ENCODE results near the genes WDR5 and RXRA.

GRCh38 chr9:134136064-134136228 lies at the start of gene WDR5:
Gene WDR5, plus strand, starts transcription at chr9:134136082.
- RRBS, result under 1% methylated on average over 14 of the region's 33 CpGs

DNA sequence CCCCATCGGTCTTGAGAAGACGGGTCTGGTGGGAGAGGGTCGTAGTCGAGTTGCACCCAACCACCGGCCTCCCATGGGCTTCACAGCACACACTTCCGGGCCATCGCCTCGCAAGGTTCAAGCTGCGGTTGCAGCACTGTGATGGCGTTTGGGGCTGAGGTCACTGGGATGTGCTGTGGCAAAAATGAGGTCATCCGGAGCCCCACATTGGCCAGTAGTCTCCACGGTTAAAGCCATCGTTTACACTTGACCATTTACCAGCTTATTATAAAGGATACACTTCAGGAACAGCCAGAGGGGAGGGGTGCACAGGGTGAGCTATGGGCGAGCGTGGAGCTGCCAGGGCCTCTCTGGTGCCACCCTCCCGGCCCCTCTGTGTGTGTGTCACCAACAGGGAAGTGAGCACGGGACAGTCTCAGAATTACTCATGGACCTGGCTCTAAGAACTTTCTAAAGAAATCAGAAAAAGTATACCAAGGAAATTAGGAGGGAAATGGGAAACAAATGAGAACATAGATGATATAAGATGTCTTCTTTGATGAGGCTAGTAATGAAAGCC lies 13.4 kb downstream of the WDR5 start:
- RRBS, result 97% methylated on average over 5 of the region's 17 CpGs

DNA sequence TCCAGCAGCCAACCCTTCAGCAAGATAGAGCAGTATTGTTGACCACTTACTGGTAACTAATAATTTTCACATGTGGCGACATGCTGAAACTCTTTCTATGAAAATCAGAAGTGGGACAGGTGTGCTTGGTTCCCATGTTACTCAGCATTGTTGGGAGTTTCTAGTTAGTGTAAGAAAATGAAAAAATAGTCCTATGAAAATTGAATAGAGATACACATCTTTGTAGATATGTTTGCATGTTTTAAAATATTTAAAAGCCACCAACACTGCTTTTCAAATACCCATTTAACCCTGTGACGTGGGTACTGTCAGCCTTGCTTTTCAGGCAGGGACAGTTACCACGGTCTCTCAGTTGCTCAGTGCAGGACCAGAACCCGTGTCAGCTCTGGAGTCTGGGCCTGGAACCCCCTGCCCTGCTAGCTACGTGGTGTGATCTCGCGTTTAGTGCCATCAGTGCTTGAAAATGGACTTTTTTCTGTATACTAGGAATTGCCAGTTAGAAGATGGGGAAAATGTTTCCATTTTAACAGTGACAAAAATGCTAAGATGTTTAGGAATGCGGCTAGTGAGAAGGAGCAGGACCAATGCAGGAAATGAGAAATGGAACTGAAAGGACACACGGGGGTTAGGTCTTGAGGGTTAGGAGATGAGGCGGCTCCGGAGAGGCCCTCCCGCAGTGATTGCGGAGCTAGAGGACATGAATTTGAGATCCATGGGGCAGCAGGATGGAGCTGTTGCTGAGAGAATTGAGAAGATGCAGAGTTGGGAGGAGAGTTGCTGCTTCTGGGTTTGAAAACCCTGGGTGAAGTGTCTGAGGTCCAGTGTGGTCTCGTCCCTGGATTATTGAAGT lies 14.7 kb downstream of the WDR5 start:
- RRBS, result no CpG with 5 or more reads among the region's 14 CpGs

DNA sequence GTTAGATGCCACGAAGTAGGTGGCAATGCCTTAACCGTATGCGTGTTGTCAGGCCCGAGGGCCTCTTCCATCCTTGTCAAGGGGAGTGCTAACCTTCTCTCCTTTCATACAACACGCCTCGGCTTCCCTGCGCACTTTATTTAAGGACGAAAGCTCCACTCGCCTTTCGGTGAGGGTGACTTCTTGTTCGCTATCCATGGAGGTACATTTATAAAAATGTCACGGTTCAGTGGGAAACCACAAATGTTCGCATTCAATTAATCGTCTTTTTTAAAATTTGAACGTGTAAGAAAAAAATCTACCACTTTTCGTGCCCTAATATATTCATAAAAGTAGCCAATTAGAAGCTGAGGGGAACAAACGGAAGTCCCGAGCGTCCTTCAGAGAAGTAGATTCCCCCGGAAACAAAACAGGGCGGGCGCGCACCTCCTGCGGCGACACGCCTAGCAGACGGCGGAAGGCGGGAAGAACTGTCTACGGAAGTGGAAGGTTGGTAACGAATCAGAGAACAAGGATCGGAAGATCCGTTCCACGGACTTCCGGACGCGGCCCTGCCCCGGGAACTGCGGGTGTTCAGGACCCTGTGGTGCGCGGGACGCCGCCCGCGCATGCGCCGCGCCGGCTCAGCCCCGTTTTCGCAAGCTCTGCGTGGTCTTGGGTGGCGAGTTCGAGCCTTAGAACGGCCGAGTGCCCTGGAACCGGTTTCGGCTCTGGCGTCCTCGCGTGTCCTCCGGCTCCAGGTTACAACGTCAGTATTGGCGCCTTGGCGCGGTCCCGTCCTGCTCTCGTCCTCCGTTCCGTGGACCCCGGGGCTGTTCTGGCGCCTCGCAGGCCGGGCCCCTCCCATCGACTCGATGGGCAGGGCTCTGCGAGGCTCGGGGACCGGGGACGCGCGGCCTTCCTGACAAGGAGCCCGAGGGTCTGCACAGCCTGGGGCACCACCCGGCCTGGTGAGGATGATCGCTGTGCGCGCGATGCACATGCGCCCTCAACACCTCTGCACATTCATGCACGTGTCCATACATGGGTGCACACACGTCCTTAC lies 28.9 kb downstream of the WDR5 start:
- RRBS, result 1% methylated on average over 43 of the region's 91 CpGs

DNA sequence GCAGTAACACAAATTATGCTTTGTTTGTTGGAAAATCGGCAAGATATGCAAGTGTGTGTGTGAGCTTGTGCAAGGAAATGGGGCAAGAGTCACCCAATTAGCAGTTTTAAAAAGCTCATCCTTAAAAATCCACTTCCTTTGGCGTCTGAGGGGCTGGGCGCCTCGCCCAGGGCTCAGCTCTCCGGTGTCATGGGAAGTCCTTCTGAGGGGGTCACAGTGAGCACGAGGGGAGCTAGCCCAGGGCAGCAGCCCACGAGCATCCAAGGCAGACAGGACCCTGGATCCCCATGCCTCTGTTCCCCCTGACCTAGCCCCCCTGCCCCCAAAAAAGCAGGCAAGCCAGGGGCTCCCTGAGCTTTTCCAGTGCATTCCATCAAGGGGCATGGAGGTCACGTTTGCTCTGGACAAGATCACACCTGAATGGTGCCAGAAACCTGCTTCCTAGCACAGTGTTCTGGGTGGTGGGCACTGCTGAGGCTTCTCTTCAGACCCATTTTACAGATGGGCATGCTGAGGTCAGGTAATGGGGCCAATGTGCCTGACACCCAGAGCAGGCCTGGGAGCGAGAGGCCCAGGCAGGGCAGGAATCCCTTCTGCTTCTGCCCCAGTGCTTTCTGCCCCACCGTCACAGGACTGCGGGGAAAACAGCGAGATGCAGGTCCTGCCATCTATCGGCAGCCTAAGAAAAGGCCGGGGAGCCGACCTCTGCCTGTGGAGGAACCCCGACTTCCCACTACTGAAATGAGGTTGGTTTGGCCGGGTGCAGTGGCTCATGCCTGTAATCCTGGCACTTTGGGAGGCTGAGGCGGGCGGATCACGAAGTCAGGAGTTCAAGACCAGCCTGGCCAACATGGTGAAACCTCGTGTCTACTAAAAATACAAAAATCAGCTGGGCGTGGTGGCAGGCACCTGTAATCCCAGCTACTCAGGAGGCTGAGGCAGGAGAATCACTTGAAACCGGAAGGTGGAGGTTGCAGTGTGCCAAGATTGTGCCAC lies 51.1 kb downstream of the WDR5 start:
- RRBS, result no CpG with 5 or more reads among the region's 23 CpGs

- RRBS, result no CpG with 5 or more reads among the region's 19 CpGs
These were observed 69.2 kb downstream of the WDR5 start for GRCh38 chr9:134204881-134205668.

GRCh38 chr9:134267761-134268462 lies 58.3 kb upstream of the RXRA start:
- RRBS, result no CpG with 5 or more reads among the region's 19 CpGs

GRCh38 chr9:134282955-134283611 lies 43.2 kb upstream of the RXRA start:
- RRBS, result no CpG with 5 or more reads among the region's 28 CpGs

DNA sequence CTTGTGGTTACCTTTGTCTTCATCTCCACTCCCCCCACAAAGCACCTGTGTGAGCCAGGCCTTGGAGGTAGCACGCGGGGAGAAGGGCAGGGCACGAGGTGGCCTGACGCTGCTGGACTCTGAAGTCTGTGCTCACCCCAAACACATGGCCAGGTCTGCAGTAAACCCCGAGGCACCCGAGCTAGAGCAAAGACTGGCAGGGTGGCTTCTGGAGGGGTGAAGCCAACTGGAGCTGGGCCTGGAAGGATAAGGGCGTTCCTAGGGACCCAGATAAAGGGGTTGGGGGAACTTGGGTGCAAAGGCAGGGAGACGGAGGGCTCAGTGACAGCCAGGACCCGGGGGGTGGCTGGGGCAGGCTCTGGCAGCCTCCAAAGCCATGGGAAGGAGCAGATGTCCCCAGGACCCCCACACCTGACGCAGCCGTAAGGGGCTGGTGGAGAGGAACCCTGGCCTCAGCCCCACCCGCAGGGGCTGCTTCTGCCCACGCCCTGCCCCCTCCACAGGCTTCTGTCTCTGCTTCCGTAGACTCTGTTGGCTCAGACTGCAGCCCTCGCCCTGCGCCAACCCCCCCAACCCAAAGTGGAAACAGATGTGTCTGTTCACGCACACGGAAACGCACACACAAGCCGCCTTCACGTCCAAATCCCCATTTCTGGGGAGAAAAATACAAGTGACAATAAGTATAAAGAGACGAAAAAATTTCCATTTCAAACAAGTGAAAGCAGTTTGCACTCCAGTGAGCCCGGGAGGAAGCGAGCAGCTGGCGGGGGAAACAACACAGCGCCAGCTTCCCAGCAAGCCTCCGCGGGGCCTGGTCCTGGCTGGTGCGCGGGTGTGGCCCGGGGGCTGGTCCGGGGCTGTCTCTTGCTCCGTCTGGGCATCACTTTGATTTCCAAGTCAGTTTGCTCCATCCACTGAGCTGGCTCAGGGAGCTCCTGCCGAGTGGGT lies 32.7 kb upstream of the RXRA start:
- RRBS, result 3% methylated on average over 9 of the region's 34 CpGs

DNA sequence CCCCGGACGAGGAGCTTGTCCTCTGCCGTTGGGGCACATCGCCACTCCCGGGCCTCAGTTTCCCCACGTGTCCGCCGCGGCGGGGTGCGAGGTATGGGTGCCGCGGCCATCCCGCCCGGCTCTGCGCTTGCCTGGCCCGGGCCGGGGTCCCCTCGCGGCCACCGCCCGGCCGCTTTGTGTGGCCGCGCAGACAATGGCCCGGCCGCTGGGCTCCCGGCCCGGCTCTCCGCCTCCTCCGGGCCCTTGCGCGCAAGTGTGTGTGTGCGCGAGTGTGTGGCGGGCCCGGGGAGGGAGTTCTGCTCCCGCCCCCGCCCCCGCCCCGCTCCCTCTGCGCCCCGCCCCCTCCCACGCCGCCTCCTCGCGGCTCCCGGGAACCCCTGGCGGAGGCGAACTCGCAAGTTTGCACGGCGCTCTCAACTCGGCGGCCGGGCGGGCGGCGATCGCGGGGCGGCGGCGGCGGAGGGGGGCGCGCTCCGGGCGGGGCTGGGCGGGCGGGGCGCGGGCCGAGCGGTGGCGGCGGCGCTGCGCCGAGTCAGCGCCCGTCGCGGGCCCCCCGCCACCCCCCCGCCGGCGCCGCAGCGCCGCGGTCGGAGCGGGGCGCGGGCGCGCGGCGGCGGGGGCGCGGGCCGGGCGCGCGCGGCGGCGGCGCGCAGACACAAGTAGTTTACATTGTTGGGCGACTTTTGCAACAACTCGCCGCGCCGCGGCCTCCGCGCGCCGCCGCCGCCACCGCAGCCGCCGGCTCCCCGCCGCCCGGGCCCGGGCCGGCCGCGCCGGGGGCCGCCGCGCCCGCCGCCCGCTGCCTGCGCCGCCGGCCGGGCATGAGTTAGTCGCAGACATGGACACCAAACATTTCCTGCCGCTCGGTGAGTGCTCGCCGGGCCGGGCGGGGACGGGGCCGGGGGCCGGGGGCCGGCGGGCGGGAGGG lies at the start of gene RXRA:
Gene RXRA (plus strand): TSS at position 662 of the 928 bp plus-strand sequence.
- RRBS, result 2% methylated on average over 108 of the region's 158 CpGs

GRCh38 chr9:134326722-134327640 lies 726 bp downstream of the RXRA start:
- RRBS, result 3% methylated on average over 29 of the region's 85 CpGs

GRCh38 chr9:134333381-134333834 lies 7.2 kb downstream of the RXRA start:
- RRBS, result 6% methylated on average over 2 of the region's 18 CpGs

DNA sequence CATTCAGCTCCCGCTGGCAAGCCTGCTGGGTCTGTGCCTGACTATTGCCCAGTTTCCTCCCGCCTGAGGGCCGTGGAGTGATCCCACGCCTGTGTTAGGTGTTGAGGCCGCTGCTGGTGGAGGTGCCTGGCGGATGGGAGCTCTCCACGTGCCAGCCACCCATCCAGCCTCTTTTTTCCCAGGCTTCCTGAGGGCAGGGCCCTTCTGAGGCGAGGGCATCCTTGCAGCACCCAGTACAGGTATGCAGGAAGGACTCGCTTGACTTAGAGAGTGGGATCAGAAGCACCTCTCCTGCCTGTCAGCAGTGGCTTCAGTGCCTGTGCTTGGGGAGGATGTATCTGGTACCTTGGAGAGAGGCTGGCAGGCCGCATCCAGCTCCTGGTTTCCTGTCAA lies 7.8 kb downstream of the RXRA start:
- RRBS, result no CpG with 5 or more reads among the region's 10 CpGs

GRCh38 chr9:134351698-134352506 lies 25.6 kb downstream of the RXRA start:
- RRBS, result no CpG with 5 or more reads among the region's 31 CpGs

DNA sequence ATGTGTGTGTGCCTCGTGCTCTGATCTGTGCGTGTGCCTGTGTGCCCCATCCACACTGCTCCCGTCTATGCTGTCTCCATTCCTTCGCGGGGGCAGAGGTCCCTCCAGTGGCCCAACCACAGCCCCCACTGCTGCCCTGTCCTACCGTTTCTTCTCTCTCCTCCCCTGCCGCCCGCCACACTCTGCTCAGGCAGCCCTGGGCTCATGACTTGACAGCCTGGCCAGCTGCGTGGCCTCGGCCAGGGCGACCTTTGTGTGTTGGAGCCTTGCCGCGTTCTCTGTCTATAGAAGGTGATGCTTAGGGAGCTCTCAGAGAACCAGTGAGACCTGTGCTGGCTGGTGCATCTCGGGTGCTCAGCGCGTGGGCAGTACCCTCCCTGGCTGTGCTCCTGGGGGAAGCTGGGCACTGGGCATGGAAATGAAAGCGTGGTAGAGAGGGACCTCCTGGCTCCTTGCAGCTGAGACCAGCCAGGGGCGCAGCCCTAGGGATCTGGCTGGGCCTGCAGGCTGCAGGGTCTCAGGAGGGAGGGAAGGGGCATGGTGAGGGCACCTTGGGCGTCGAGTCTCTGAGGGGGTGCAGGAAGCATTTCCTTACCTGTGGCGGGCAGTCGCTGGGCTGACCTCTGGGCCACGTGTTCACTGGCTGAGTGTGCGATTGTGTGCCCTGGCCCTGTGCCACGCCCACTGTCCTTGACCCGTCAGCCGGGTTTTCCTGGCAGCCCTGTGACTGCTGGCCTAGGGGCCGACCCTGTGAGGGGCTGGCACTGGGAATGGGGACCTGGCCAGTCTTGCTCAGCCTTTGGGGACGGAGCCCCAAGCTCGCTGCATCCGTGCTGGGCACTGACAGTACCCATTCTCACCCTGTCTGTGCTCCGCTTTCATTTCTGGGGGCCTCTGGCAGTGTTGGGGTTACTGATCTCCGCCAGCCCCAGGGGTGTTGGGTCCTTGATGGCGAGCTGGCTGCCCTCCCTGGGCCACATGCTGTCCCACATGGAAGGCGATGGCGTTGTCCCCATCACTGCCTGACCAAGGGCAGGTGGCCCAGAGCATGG lies 50.4 kb downstream of the RXRA start:
- RRBS, result no CpG with 5 or more reads among the region's 36 CpGs

DNA sequence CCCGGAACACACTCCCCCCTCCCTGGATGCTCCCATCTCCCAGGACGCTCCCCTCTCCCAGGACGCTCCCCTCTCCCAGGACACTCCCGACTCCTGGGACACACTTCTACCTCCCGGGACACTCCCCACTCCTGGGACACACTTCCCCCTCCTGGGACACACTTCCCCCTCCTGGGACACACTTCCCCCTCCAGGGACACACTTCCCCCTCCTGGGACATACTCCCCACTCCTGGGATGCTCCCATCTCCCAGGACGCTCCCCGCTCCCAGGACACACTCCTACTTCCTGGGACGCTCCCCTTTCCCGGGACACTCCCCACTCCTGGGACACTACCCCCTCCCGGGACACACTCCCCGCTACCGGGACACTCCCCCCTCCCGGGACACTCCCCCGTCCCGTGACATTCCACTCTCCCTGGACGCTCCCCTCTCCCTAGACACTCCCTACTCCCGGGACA lies 95.8 kb downstream of the RXRA start:
- RRBS, result 13% methylated on average over 5 of the region's 17 CpGs

DNA sequence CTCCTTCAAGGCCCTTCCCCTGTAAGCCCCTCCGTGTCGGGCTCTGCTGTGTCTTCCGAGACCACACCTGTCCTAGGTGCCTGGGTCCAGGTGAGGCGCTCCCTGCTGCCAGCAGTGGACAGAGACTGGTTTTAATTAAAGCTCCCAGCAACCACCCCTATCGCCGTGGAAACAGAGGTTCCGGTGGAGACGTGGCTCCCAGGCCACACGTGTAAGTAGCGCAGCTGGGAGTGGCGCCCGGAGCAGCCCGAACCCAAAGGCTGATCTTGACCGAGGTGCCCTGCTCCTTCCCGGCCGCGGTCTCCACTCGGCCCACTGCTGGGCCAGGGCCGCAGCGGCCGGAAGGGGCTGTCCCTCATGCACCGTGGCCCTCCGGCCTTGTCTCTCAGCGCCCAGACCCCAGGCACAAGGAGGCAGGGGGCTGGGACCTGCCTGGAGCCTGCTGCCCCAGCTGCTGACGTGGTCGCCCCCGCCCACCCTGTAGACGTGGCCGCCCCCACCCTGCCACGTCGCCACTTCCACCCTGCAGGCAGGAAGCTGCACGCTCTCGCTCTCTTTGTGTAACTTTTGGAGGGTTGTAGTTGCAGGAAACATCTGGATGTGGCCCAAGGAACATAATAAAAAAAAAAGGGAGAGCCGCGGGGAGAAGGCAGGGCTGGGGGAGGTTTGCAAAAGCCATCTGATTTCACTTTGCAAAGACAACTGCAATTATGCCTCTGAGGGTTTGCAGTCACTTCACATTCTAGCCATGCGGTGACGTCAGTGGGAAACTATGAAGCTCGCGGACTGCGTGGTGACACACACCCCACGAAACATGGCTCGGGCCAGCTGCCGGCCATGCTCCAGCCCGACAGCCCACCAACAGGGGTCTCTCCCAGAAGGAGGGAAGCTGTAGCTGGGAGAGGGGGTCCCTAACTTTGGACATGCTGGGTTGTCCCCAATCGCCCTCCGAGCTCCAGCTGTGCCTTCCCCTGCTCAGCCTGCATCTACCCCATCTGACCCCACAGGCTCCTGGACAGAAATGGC lies 129.9 kb downstream of the RXRA start:
- RRBS, result 1% methylated on average over 15 of the region's 46 CpGs

DNA sequence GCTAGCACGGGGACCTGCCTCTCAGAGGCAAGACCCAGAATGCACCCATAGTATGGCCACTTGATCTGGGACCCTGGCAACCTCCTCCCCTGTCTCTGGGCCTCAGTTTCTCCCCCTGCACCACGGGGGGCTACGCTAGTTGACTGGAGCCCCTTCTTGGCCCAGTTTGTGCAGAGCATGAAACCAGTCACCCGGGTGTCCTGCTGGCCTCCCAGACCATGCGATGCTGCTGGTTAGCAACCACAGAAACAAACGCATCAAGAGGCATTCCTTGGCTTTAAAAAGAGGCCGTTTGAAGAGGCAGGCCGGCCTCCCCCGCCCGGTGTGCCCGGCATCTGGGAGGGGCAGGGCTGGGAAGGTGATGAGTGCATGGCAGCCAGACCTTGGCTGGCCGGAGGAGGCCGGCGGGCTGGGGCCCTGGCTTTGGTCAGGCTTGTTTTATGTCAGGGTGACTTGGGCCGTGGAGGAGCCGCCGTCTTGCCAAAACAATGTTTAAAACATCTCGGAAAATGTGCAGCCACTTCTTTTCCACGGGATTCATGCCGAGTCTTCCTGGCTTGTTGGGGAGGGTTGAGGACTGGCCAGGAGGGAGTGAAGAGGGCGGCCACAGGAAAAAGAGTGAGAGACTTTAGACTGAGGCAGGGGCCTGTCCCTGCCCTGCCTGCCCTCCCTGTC lies 142.7 kb downstream of the RXRA start:
- RRBS, result 33% methylated on average over 6 of the region's 21 CpGs

DNA sequence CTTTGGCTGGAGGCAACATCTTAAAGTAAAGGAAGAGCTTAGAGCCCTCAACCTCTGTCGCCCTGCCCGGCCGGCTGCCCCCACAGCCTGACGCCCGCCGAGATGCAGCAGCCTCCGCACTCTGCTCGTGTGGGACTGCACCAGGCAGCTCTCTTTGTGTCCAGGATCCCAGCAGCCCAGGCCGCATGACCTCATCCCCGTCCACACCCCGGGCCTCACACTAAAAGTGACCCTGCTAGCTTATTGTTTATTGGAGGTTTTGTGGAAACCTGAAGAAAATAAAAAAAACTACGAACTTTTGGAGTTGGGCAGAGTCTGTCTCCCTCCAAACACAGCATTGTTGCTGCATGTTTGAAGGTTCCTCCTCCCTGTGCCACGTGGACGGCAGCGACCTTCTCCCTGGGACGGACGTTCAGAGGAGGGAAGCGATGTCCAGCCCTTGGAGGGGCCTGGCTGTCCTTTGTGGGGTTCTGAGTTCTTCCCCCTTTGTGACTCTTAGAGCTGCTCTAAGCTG lies 103.6 kb upstream of the COL5A1 start:
- RRBS, result no CpG with 5 or more reads among the region's 18 CpGs

DNA sequence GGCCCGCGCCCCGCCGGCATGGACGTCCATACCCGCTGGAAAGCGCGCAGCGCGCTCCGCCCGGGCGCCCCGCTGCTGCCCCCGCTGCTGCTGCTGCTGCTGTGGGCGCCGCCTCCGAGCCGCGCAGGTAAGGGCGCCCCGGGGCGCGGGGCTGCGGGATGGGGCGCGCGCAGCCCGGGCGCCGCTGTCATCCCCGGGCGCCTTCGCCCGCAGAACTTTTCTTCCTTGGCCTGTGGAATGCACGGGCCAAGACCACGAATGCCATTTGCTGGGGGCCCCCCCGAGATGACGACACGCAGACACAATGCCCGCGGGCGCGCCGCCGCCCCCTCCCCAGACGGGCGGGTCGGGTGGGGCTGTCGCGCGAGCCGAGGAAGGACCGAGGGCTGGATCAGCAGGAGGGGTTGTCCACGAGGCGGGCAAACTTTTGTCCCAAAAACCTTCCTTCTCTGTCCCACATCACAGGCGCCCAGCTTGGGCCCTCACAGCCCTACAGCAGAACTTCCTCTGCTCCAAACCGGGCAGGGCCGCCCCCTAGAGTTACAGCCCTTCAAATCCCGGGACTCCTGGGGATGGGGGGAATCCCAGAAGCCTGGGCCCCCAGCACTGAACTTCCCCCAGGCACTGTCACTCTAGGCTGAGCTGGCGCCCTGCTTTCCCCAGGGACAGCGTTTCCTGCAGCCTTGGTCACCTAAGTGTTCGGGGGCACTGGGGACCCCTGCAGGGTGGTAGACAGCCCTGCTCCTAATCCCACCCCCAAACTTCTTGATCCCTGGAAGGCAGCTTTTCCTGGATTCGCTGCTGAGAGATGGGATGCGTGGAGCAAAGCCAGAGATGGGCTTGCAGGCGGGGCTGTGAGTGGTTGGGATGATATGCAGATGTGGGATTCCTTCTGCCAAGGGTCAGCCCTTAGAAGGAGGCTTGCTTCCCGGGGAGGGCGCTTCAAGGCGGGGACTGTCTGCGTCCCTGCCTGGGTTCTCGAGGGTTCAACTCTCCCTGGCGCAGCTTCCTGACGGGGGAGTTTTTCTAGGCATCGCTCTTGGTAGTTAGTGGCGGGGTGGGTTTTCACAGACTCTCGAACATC lies 909 bp downstream of the COL5A1 start:
- RRBS, result 2% methylated on average over 23 of the region's 76 CpGs